Cerebral cortex (tissue), 2 donors: ENCODE data around the genes IGSF6 and UQCRC2.

- PRO-cap, 2 experiments, result no peak in any of the 2 experiments
These were observed 13.5 kb downstream of the KNOP1 start for GRCh38 chr16:19704534-19704858.

GRCh38 chr16:19767332-19767758, 49.3 kb downstream of the IQCK start:
- PRO-cap, 2 experiments, result no peak in any of the 2 experiments

DNA sequence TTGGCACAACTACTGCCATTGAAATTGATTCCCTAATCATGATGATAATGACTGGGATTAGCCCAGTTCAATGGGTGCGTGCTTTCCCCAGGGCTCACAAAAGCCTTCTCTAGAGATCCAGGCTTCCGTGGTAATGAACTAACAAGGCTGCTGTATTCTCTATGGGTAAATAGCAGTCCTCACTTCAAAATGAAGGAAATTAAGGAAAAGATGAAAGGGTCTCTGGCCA, 67.4 kb downstream of the GPRC5B start:
- PRO-cap, 2 experiments, result no peak in any of the 2 experiments

- PRO-cap, 2 experiments, result no peak in any of the 2 experiments
These were observed 15.0 kb downstream of the ACSM5 start for GRCh38 chr16:20424239-20424868.

DNA sequence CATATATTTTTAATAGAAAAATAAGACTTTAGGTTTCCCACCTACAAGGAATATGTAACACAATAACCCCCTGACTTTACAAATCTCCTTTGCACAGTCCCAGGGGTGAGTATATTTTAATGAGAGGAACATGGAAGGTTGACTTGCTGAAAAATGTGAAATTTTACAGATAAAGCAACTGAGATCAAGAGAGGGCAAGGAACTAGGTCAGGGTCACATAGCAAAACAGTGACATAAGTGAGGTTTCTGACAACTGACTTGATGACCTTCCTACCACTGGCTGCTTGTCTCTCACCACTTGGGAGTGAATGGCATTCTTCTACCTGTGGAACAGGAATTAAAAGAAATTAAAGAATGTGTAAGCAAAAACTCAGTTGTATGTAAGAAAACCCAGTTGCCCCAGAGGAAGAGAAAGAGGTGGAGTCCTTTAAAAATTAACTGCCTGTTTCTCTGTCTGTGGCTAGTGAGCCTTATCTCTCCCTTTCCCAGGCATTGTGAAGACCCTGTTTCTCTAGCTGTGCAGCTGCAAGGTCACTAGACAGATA, 23.6 kb downstream of the ACSM1 start:
- PRO-cap, 2 experiments, result no peak in any of the 2 experiments

GRCh38 chr16:20734892-20735382, 6.7 kb downstream of the THUMPD1 start:
- PRO-cap, 2 experiments, result no peak in any of the 2 experiments

DNA sequence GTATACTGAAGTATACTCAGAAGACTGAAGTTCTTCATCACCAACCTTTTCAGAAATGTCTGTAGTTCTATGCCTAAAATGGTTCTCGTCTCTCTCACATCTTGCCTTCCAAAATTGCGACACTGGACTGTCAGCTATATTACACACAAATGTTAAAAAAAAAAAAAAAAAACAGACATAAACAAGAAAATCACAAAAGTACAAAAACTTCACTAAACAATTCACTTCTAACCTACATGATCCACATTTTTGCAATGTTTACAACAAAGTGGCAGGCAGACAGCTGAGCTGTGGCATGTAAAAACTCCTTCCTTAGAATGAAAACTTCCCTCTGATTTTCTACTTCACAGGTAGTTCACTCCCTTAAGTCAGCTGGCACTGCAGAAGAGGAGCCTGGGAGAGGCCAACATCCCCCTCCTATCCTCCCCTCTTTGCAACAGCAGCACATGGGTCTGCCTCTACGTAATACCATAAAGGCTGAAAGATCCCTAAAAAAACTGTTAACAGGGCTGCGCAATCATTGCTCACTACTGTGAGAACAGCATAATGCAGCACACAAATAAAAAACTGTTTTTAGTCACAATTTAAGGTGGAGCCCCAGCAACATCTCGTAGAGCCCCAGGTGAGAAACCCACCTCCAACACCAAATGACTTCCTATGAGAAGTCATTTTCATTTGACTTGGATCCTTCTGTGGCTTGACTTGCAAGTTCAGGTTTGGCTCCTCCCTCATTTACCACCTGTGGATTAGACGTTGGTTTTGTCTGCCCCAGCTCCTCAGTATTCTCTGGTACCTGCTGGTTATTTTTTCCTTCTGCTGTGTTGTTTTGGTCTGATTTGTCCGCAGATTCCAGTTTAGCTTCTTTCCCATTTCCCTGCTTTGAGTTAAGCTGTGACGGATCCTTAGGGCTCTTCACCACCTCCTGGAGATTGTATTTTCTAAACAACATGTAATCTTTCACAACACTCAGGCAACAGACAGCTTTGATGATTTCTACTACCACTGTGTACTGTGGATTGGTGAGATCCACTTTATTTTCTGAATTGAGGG, 5.1 kb downstream of the THUMPD1 start:
- PRO-cap, 2 experiments, result no peak in any of the 2 experiments

DNA sequence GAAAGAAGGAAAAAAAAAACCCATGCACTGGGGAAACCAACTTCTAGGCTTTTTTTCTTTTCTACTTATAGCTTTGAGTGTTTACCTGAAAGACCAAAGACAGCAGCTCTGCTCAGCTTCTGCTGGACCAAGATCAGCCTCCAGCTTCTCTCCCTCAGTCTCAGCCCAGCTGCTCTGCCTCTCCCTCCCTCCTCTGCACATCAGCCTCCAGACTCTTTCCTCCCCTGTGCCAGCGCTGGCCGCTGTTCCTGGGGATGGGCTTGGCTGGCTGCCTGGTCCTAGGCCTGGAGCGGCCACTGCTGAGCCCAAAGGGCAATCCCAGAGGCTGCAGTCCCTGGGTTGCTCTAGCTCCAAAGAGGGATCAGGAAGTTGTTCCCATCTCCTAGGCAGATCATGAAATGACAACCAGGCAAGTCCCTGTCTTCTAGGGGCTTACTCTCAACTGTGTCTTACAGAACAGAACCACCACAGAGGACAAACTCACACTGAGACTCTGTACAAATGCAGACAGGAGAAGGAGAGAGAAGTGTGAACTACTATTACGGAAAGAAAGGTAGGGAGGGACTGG, 31.3 kb downstream of the DCUN1D3 start:
- PRO-cap, 2 experiments, result no peak in any of the 2 experiments

DNA sequence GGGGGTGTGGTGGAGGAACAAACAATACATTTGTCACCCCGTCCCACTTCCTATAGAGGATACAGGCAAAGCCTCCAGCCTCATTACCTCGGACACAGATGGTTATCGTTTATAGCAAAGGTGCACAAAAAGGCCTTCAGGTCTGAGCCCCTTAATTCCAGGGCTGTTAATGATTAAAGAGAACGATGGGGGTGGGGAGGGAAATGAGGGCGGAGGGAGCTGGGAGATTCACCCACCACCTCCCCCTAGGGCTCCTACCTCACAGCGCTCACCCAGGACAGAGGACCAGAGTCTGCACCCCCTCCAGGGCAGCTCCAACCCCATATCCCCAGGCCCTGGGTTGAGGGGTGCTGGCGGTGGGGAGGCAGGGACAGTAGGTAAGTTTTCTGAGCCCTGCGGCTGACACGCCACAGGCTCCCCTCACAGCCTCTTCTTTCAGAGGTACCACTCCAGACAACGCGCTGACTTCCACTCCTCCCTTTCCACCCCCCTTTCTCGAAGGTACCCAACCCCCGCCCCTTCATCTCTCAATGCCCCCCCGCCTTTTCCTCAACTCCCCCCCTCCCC, 447 bp downstream of the DCUN1D3 start:
- PRO-cap, 2 experiments, result peak in 1 of 2 experiments; most common minus-strand start position 437 of the sequence (in 1)

DNA sequence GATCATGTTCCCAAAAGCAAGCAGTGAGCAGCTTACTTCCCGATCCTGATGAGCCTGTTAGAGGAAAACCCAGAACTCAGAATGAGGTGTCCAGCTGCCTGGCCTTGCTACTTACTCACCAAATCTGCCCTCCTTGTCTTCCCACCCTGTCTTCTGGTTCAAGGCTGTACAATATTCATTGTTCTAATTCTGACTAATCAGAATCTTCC, 10.8 kb downstream of the LYRM1 start:
- PRO-cap, 2 experiments, result peak in 1 of 2 experiments; most common minus-strand start position 83 of the sequence (in 1)

GRCh38 chr16:21153379-21153705, 2.7 kb upstream of the DNAH3 start:
- PRO-cap, 2 experiments, result no peak in any of the 2 experiments

- PRO-cap, 2 experiments, result no peak in any of the 2 experiments
These were observed 955 bp downstream of the LDAF1 start for GRCh38 chr16:21159110-21160148.

- PRO-cap, 2 experiments, result no peak in any of the 2 experiments
These were observed 81.9 kb upstream of the CRYM start for GRCh38 chr16:21359932-21360465.

DNA sequence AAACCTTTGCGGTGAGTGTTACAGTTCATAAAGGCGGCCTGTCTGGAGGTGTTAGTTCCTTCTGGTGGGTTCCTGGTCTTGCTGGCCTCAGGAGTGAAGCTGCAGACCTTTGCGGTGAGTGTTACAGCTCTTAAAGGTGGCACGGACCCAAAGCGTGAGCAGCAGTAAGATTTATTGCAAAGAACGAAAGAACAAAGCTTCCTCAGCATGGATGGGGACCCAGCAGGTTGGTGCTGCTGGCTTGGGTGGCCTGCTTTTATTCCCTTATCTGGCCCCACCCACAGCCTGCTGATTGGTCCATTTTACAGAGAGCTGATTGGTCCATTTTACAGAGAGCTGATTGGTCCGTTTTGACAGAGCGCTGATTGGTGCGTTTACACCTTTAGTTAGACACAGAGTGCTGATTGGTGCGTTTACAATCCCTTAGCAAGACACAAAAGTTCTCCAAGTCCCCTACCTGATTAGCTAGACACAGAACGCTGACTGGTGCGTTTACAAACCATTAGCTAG, 22.8 kb downstream of the IGSF6 start:
- PRO-cap, 2 experiments, result no peak in any of the 2 experiments

DNA sequence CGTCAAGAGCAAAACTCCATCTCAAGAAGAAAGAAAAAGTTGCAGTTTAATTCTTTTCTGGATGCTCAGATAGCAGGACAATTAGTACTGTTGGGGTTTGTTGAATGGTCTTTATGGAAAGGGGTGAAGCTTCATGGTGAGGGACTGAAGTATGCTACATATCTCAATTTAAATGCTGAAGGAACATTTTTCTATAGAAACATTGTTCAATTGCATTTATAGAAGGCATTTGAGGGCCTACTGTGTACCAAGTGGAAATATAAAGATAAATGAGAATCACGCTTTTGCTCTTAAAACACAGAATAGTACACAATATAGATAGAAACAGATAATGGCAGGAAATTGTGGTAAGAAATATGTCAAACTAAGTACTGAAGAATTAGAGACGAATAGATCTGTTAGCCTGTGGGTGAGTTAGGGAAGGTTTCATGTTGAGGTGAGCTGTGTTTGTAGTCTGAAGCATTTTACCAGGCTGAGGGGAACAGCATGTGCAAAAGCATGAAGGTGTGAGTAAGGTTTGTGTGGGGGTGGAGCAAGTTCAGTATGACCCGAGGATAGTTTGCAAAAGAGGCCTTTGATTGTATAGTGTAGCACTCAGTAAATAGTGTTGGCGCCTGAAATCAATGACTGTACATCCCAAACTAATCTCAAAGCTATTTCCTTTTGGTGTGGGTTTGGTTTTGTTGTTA, 14.0 kb downstream of the IGSF6 start:
- PRO-cap, 2 experiments, result no peak in any of the 2 experiments

- PRO-cap, 2 experiments, result peak in 1 of 2 experiments; most common plus-strand start chr16:21652661 (in 1); most common minus-strand start chr16:21652608 (in 1)
These were observed at the start of gene IGSF6 for GRCh38 chr16:21652386-21652807. Gene IGSF6, minus strand, starts transcription at chr16:21652608.

GRCh38 chr16:21953169-21954228, at the start of gene UQCRC2:
Gene UQCRC2, plus strand, starts transcription at chr16:21953361.
- PRO-cap, 2 experiments, result peak in 1 of 2 experiments; most common plus-strand start chr16:21953298 (in 1)

- PRO-cap, 2 experiments, result no peak in any of the 2 experiments
These were observed 11.5 kb upstream of the VWA3A start for GRCh38 chr16:22080580-22081581.

GRCh38 chr16:22285519-22286017, 11.6 kb upstream of the POLR3E start:
- PRO-cap, 2 experiments, result no peak in any of the 2 experiments

GRCh38 chr16:22683730-22684240, 130.2 kb upstream of the HS3ST2 start:
- PRO-cap, 2 experiments, result no peak in any of the 2 experiments